Diencephalon (tissue), 2 donors: ENCODE results near the genes PADI6 and TAS1R2.

- RAMPAGE, long total RNA: no peak
These were observed 15.8 kb upstream of the PADI3 start for GRCh38 chr1:17232903-17233603.

DNA sequence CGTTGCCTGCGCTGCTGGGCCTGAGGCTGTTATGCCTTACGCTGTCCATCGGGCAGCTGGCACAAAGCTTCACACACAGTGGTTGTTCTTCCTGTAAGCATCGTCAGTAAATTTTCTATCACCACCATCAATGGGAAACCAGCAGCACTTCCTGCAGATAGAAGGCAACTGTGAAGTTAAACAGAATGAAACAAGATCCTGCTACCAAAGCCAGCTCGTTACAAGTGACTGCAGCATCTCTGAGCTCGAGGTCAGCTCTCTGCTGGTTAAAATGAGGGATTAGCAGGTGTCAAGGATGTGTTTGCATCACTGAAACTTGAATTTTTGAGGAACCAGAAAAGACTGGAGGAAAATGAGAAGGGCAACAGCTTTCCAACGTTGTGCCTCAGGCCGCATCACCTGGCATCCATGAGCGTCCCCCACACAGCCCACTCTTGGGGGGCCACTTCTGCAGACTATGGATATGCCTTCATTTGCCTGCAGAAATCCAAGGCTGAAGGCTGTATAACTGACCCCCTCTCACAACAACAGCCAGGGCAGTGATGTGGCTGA lies 21.8 kb upstream of the PADI6 start:
- RAMPAGE, long total RNA: no peak

- RAMPAGE, long total RNA: no peak
These were observed at the start of gene PADI6 for GRCh38 chr1:17371996-17372336. Gene PADI6 (plus strand): TSS chr1:17372196.

GRCh38 chr1:17414824-17415369 lies 24.6 kb downstream of the RCC2 start:
- RAMPAGE, long total RNA: no peak

- RAMPAGE, long total RNA: no peak
These were observed 11.6 kb downstream of the RCC2 start for GRCh38 chr1:17427971-17428276.

GRCh38 chr1:17438176-17439102 lies 1.0 kb downstream of the RCC2 start:
- RAMPAGE, long total RNA: no peak

DNA sequence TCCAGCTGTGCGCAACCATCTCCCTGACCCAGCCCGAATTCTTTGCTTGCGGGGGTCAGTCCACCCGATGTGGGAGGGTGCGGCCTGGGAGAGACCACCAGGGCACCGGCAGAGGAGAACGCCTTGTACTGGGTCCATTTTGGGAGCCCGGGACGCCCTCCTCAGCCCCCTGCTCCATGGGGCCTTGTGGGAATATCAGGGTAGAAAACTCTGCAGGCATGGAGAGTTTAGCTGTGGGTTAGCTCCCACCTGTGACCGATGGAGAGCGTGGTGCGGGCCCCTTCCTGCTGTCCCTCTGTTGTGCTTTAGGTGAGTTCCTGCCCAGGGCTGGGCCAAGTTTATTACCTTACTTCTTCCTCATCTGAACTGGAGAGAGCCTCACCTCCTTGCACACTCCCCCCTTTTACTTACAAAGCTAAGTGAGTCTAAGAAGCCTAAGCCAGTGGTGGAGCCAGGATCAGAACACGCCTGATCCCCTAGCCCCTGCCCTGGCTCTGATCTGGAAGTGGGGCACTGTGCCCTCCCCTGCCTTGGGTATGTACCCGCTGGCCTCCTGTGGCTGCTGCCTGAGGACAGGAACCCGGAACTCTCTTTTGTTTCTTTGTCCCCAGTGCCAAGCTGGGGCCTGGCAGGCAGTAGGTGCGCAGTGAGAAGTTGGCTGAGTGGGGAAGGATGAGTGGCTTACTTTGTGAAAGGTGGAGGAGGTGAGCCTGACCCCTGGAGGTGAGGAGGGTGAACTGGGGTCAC lies 32.8 kb downstream of the ARHGEF10L start:
- RAMPAGE, long total RNA: no peak

- RAMPAGE, long total RNA: no peak
These were observed 53.8 kb downstream of the ARHGEF10L start for GRCh38 chr1:17593120-17593906.

GRCh38 chr1:17603165-17604001 lies 63.9 kb downstream of the ARHGEF10L start:
- RAMPAGE, long total RNA: no peak

GRCh38 chr1:17632196-17633079 lies 92.9 kb downstream of the ARHGEF10L start:
- RAMPAGE, long total RNA: no peak

DNA sequence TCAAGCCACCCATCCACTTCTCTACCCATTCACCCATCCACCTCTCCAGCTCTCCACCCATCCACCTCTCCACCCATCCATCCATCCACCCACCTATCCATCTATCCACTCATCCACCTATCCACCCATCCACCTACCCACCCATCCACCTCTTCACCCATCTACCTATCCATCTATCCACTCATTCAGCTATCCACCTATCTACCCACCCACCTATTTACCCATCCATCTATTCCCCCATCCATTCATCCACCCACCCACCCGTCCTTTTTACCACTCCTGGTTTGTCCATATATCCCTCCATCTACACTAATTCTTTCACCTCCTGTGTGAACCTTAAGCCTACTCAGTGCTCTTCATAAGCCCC lies 105.7 kb downstream of the ACTL8 start:
- RAMPAGE, long total RNA: no peak

- RAMPAGE, long total RNA: no peak
These were observed 20.7 kb downstream of the IGSF21 start for GRCh38 chr1:18128302-18128712.

- RAMPAGE, long total RNA: no peak
These were observed 16.2 kb upstream of the KLHDC7A start for GRCh38 chr1:18464222-18465145.

DNA sequence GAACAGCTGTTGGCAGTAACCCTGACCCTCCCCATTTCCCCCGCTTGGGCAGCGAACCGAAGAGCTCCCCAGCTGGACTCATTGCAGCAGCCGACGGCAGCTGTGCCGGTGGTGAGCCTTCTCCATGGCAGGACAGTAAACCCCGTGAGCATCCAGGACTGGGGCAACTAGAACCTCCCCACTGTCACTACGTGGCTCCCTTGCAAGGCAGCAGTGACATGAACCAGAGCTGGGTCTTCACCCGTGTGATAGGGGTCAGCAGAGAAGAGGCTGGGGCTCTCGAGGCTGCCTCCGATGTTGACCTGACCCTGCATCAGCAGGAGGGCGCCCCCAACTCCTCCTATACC lies 661 bp downstream of the KLHDC7A start:
- RAMPAGE, long total RNA: no peak

DNA sequence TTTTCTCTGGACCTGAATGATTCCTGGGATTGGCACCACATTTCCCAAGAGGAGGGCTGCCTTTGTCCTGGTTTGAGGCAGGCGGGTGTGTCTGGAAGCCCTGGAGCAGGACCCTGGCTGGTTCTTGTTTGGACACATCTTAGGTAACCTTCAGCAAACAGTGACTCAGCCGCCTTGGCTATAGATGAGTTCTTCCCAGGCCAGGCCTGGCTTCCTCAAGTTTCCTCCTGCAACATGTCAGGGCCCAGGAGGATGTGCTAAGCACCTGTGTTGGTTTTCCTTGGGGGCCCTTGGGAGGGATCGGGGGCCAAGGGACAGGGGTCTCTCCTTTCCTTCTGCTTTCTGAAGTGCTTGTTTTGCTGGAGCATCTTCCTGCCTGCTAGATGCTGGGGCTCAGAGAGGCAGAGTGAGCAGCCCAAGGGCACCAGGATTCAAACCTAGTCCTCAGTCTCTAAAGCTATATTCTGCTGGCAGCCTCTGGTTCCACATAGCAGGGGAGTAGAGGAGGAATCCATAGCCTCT lies 38.2 kb downstream of the PAX7 start:
- RAMPAGE, long total RNA: no peak

GRCh38 chr1:18859491-18859905 lies at the start of gene TAS1R2:
Gene TAS1R2 (minus strand): TSS chr1:18859660.
- RAMPAGE, long total RNA: no peak

GRCh38 chr1:18907819-18908688 lies 5.7 kb upstream of the ALDH4A1 start:
- RAMPAGE, long total RNA: no peak

DNA sequence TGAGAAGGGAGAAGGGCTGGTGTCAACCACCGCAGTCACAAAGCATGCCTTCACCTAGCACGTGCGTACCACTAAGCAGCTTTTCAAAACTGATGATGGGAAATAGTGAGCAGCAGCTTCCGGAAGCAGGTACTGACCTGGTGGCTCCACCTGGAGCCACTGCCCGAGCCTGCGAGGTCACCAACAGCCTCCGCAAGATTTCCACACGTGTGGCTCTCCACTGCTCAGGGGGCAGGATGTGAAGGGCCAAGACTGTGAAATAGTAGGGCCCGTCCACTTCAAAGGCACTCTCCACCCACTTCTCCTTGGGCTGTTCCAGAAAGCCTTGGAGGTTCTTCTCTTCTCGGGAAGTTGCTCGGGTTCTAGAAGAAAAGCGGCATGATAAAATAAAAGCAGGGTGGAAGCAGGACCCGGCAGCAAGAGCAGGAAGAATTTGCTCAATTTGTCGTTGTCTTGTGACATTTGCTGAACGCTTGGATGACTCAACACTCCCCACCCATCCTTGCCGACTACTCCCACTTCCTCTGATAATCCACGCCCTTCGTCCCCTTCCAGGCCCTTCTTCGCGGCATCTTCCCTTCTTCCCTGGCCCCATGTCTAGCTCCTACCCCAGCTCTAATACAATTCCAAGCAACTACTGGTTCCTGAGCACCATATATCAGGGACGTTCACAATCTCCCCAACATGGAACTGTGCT lies 124.9 kb upstream of the IFFO2 start:
- RAMPAGE, long total RNA: no peak

DNA sequence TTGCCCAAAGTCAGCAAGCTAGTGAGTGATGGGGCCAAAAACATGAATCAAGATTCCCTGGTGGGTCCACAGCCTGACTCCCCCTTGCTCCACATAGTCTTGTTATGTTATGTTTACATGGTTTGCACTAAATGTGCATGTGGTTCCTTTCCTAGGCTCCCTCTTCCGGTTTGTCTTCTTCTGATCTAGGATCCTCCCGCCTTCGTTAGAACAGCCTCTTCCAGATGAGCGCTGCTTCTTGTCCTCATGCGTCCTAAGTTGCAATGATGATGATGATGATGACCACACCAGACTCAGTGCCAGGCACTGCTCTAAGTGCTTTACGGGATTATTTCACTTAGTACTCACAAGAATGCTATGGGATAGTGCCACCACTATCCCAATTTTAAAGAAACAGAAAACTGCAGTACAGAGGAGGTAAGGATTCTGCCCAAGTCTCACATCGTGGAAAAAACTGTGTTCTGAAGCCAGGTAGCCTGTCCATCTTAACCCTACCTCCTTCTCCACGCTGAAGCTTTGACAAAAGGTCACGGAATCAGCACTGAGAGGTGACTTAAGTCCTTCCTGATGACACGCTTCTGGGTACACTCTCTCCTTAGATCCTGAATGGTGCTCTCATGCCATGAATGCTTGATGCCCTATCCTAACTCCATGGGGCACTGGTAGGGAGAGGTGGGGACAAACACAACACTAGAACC lies 125.6 kb upstream of the IFFO2 start:
- RAMPAGE, long total RNA: no peak

GRCh38 chr1:19082817-19083655 lies 126.6 kb upstream of the IFFO2 start:
- RAMPAGE, long total RNA: no peak